ENCODE data around the genes MRPL39 and LTN1.

DNA sequence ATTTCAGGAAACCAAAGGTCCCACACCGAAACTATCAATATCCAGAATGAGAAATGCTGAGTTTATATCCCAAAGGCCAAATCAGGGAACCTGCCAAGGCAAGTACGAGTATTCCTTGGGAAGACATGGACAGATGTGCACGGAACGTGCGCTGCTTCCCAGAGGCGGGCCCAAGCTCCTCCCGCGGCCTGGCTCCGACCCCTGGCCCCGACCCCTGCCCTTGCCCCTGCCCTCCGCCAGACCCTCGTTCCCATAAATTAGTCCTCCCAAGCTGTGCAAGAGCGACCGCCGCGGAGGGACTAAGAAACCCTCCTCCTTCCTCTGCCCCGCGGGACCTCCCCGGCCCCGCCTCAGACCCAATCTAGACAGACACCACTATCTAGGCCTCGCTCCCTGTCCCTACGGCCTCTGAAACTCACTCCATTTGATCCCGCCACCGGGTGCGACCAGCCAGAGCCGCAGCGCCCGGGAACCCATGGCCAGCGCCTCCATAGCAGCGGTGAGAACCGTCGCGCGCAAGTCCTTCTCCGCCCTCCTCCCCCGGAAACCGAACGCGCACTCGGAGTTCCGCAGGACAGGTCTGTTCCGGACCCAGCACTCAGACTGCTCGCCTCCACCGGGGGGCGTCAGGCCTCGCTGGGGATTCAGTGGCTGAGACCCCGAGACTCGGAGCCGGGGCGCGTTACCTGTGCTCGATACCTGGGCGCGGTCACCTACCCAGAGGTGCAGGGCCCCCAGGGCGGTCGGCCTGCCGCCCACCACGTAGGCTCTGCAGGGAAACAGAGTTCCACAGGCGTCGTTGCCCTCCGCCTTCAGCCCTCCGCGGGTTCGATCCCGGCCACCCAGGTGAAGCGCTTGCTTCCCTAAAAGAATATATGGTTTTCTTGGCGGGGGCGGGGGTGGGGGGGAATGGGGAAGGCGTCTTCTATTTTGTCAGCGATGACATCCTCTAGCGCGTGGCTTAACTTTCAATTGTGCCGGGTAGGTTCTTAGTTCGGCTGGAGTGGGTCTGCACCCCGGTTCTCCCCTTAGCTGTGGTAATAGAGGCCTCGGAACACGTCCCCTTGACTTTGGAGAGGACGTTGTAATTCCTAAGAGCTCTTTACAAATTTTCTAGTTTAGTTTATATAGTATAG lies at the start of gene MRPL39:
TSS of gene MRPL39 (minus strand) at position 498 of the 1,136 bp plus-strand sequence.
- RRBS = under 1% methylated on average over 19 of the region's 78 CpGs

- RRBS = no CpG with 5 or more reads among the region's 5 CpGs
These were observed 188.3 kb downstream of the APP start for GRCh38 chr21:25982349-25982597.

DNA sequence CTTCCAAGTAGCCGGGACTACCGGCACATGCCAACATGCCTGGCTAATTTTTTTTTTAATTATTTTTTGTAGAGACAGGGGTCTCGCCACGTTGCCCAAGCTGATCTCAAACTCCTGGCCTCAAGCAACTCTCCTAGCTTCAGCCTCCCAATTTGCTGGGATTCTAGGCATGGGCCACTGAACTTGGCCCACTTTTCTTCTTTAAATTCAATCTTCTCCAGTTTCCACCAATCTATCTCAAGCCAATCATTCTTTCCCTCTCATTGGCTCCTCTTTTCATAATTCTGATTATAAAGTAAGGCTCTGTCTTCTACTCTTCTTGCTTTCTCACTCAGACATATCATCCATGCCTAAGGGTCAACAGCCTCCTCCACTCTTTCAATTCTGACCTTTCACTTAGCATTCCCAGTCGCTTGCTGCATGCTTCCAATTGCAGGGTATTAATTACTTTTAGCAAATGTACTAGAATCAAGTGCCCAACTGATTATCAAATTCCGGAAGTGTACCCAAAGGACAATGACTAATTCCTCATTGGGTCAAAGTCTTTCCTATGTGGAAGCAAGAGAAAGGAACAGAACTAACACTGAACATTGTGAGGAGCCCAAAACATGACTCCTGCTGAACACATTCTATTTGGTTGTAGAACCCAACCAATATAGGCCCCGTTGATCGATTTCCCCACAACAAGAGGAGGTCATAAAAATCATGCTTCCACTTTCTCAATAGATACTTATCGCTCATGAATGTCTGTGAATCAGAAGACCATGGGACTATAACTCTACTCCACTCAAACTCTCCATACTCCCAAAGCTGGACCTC lies 101.9 kb downstream of the APP start:
- RRBS = no CpG with 5 or more reads among the region's 9 CpGs

DNA sequence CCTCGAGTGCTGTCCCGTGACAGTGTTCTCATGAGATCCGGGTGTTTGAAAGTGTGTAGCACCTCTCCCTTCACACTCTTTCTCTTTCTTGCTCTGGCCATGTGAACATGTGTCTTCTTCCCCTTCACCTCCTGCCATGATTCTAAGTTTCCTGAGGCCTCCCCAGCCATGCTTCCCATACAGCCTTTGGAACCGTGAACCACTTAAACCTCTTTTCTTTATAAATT lies 61.3 kb downstream of the APP start:
- RRBS = no CpG with 5 or more reads among the region's 4 CpGs

DNA sequence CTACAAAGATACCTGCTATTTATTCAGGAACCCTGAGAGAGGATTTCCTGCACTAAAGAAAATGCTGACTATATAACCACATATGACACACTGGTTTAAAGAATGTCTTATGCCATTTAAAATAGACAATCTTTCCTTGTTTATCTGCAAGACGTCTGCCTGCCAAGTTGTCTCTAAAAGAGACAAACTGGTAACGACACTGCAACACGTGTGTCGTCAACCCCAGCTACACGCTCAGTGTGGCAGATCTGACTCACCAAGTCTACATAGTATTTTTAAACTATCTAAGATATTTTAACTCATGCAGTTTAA lies 42.6 kb downstream of the APP start:
- RRBS = no CpG with 5 or more reads among the region's 5 CpGs

DNA sequence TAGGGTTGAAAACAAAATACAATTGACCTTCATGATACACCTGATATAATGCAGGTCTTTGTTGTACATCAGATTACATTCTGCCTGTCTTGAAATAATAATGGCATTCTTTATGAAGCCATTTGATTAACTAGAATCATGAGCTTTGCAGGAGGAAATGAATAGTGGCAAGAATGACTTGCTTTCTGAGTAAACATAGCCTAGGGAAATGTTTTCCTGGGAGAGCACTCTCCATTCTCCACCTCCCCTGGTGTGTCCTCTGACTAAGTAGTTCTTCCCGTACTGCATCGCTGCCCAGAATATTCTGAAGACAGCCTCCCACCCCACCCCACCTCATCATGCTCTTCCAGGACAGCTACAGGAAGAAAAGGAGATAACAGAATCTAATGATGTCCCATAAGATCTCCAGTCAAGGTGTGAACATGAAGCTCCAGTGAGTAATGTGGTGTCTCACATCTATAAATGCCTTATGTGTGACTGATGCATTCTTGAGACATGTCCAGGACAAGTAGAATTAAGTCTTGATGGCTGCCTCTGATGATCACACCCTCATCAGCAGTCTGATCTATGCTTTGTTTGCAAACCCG lies 183.2 kb downstream of the CYYR1 start:
- RRBS = no CpG with 5 or more reads among the region's 3 CpGs

GRCh38 chr21:26800711-26801441 lies 44.3 kb downstream of the ADAMTS1 start:
- RRBS = no CpG with 5 or more reads among the region's 9 CpGs

- RRBS = no CpG with 5 or more reads among the region's 3 CpGs
These were observed 43.6 kb downstream of the ADAMTS1 start for GRCh38 chr21:26801469-26802087.

DNA sequence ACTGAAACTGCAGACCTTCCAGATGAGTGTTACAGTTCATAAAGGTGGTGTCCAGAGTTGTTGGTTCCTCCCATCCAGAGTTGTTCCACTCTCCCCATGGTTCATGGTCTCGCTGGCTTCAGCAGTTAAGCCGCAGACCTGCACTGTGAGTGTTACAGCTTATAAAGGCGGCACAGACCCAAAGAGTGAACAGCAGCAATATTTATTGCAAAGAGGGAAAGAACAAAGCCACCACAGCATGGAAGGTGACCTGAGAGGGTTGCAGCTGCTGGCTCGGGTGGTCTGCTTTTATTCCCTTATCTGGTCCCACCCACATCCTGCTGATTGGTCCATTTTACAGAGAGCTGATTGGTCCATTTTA lies 917.8 kb upstream of the ADAMTS5 start:
- RRBS = no CpG with 5 or more reads among the region's 4 CpGs

DNA sequence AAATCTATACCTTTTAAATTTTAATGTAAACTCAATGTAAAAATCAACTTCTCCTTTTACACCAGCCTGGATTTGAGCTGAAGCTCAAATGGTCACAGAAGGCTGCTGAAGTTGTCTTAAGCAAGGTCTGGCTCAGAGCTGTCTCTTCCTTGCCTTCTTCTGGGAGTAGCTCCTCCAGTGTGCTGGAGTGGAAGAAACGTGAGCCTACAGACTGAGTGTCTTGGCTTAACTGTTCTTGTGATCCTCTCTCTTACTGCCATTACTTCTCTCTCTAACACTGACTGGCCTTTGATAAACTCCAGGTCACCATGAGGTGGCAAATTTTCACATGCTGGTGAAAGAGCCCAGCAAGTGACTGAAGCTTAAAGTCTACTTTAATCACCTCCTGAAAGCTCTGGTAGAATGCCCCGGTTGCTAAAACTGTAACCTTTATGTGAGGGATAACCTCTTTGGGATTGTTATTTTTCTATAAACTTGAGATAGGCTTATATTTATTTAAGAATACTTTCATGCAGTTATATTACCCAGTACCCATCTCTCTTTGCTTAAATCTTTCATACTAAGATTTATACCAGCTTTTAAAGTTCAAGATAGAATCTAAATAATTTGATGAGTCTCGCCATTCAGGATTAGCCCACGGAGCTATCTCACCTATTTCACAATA lies 816.6 kb downstream of the N6AMT1 start:
- RRBS = no CpG with 5 or more reads among the region's 4 CpGs

DNA sequence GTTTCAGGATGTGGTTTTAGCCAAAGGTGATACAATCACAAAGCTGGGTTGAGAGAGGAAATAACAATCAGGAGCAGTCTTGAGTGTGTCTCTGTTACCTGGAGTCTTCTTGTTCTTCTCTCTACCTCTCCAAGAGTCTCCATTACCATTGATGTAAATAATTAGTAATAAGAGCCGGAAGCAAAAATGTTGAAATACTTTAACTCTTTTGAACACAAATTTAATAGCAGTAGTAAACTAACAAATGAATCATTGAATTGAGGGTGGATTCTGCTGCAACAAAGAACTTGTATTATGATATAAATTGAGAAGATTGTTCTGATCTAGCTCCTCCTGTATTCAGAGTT lies 52.9 kb downstream of the N6AMT1 start:
- RRBS = no CpG with 5 or more reads among the region's 1 CpG

DNA sequence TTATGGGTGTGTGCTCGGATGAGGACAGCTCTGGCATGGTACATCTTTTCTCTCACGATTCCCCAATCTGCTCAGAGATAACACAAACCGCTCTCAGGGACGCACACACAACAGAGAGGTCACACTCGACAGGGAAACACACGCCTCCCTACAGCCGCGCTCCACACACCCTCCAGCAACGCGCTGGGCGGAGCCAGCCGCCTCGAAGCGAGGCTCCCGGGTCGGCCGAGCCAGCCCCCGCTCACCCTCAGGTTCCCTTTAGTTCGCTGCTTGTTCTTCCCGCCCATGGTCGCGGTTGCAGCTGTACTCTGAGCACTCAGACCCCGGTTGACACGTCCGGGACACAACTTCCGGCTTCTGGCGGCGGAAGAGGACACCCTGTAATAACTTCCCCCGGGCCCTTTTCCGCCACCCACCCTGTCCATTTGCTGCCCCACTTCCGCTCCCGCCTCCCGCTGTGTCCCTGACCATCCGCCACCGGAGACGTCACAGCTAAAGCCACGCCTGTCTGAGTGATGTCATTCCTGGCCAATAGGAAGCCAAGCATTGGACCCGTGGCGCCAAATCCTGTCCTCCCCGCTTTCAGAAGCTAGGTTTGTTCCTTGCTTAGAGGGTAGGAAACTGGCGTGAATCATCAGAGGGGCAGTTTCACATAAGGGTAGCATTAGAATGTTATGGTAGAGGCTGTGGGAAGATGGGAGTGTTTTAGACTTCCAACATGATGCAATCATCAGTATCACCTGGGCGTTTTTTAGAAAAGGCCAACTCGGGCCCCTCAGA lies at the start of gene LTN1:
TSS of gene LTN1 (minus strand) at position 359 of the 780 bp plus-strand sequence.
- RRBS = 0% methylated on average over 13 of the region's 43 CpGs

GRCh38 chr21:29064571-29065632 lies 8.5 kb downstream of the CCT8 start:
- RRBS = no CpG with 5 or more reads among the region's 7 CpGs

DNA sequence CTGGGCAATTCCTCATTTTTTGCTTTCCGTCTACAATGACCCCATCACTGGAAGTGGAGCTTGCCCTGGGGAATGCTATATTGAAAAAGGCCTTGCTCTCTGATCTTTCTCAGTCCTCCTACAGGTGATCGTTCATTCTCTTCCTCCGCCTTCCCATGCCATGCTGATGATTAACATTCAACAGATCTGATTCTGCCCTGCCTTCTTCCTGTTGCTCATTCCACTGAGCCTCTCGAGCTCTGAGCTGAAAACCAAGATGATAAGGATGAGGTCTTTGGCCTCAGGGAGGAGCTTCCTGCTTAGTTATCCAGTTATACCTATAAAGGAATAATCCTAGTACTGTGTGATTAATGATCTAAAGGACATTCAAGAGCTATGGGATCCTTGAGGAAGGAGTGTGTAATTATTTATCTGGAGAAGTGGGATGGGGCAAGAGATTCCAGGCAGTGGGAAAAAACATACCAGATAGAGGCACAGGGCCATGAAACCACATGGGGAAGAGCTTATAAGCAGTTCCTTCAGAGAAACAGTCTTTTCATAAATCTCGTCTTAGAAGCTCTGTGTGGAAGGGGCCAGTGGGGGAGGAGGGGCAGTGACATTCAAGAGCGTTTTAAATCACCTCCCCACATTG lies 25.2 kb upstream of the MAP3K7CL start:
- RRBS = no CpG with 5 or more reads among the region's 6 CpGs

GRCh38 chr21:29182062-29182516 lies 51.6 kb downstream of the MAP3K7CL start:
- RRBS = no CpG with 5 or more reads among the region's 5 CpGs

DNA sequence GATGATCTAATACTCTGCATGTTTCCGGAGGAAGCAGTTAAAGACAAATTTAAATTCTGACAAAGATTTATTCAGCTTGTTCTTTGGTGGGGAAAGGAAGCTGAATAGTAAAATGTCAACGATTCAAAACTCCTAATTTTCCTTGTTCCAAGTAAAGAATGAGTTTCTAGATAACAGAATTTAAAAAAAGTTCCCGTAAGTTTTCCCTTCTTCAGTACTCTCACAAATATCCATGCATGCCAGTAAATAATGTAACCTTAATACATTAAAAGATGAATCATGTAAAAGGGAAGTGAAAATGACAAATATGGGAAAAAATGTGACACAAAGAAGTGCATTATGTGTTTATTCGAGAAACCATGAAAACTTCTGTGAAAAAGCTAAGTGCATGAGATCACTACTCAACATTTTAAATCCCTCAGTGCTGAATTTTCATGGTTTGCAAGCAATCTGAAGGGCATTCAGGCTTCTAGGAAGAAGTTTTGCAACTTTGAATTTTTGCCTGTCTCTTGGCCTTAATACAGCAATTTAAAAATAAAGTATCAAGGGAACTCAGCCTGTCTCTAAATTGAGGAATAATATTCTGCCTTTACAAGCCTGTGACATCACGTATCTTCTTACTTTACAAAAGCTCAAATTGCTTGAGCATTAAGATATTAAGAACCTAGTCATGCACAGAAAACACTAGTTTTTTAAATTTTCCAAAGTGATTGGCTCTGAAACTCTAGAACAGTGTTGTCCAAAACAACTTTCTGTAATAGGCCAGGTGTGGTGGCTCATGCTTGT lies 78.2 kb downstream of the MAP3K7CL start:
- RRBS = no CpG with 5 or more reads among the region's 5 CpGs

- RRBS = no CpG with 5 or more reads among the region's 5 CpGs
These were observed 79.6 kb upstream of the BACH1 start for GRCh38 chr21:29219042-29219562.

DNA sequence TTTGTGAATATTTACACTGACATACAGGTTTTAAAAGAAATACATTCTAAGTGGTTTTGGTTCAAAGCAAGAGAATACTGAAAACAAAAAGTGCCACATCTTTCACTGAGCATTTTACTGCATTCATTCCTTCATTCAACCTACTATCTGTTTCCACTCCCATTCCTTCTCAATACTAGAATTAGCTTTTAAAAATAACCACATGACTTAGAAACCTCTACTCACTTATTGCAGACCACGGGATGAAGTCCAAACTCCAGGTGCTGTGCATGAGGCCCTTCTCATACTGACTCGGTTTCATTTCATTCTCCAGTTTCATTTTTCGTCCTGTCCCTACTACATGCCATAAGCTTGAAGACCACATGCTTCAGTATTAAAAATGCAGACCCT lies 2.3 kb upstream of the BACH1 start:
- RRBS = no CpG with 5 or more reads among the region's 3 CpGs

- RRBS = no CpG with 5 or more reads among the region's 7 CpGs
These were observed 55.6 kb downstream of the BACH1 start for GRCh38 chr21:29354171-29354916.

All from epithelial cell of prostate (primary cell).